ENCODE data around the gene DENND4C.

GRCh38 chr9:17557556-17558075 is 21.2 kb upstream of the SH3GL2 start:
- PRO-cap, 2 experiments = peak in 2 of 2 experiments; most common plus-strand start chr9:17557781 (in 2)
- RAMPAGE, long total RNA, 5 experiments = no peak in any of the 5 experiments

DNA sequence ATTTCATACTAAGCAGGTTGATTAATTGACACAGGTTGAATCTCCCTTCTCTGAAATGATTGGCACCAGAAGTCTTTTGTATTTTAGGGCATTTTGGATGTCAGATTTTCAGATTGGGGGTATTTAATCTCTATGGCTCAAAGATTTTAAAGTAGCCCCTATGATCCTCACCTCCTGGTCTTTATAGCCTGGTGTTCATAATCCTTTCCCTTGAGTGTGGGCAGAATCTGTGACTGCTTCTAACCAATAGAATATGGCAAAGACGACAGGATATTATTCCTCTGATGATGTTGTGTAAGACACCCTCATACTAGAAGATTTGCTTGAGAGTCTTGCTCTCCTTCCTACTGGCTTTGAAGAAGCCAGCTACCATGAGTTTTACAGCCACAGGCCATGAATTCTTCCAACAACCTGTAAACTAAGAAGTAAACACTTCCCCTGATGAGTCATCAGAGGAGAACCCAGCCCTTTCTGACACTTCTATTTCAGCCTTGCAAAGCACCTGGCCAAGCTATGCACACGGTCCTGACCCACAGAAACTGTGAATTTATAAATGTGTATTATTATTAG is 288.9 kb upstream of the ADAMTSL1 start:
- PRO-cap, 2 experiments = no peak in any of the 2 experiments
- RAMPAGE, long total RNA, 5 experiments = no peak in any of the 5 experiments

DNA sequence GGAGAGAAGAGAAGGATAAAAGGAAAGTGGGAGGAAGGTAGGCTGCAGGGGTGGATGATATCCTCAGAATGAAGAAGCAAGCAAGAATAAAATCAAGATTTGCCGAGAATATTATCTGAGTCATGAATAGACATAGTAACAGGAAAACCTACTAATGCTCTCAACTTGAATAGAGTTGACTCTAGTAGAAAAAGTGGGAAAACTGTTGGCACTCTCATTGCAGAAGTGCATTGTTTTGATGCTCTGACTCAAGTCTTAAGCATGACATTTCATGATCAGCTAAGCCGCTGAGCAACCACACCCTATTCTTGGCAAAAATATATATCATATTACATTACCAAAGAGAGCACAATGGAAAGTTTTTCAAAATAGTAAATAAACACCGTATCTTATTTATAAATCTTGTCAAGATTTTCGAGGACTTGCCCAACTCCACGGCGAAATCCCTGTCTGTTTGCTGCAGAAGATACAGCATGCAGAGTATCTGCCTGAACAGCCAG is 14.0 kb upstream of the ADAMTSL1 start:
- PRO-cap, 2 experiments = no peak in any of the 2 experiments
- RAMPAGE, long total RNA, 5 experiments = no peak in any of the 5 experiments

- PRO-cap, 2 experiments = peak in 1 of 2 experiments; most common plus-strand start chr9:19020028 (in 1)
- RAMPAGE, long total RNA, 5 experiments = no peak in any of the 5 experiments
Measured at GRCh38 chr9:19019878-19020175, 13.2 kb downstream of the SAXO1 start.

DNA sequence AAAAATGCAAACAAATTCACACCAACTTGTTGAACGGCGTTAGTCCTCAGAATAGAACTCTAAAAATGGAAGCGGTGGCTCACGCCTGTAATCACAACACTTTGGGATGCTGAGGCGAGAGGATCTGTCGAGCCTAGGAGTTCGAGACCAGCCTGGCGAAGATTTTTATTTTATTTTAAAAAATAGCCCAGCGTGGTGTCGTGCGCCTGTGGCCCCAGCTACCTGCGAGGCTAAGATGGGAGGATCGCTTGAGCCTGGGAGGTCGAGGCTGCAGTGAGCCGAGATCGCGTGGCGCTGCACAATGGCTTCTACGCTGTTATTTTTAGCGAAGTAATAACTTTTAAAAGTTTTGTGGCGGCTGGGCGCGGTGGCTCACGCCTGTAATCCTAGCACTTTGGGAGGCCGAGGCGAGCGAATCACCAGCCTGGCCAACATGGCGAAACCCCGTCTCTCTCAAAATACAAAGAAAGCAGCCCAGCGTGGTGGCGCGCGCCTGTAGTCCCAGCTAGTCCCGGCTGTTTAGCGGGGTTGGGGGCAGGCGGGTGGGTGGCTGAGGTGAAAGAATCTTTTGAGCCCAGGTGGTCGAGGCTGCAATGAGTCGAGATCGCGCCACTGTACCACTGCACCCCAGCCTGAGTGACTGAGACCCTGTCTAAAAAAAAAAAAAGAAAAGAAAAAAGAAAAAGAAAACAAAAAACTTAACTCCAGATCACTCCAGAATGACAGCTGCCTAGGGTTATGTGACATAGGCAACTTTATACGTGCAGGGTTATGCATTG is 794 bp upstream of the PLIN2 start:
- PRO-cap, 2 experiments = peak in 2 of 2 experiments; most common plus-strand start position 90 of the sequence (in 2); most common minus-strand start position 521 of the sequence (in 2)
- RAMPAGE, long total RNA, 5 experiments = no peak in any of the 5 experiments

DNA sequence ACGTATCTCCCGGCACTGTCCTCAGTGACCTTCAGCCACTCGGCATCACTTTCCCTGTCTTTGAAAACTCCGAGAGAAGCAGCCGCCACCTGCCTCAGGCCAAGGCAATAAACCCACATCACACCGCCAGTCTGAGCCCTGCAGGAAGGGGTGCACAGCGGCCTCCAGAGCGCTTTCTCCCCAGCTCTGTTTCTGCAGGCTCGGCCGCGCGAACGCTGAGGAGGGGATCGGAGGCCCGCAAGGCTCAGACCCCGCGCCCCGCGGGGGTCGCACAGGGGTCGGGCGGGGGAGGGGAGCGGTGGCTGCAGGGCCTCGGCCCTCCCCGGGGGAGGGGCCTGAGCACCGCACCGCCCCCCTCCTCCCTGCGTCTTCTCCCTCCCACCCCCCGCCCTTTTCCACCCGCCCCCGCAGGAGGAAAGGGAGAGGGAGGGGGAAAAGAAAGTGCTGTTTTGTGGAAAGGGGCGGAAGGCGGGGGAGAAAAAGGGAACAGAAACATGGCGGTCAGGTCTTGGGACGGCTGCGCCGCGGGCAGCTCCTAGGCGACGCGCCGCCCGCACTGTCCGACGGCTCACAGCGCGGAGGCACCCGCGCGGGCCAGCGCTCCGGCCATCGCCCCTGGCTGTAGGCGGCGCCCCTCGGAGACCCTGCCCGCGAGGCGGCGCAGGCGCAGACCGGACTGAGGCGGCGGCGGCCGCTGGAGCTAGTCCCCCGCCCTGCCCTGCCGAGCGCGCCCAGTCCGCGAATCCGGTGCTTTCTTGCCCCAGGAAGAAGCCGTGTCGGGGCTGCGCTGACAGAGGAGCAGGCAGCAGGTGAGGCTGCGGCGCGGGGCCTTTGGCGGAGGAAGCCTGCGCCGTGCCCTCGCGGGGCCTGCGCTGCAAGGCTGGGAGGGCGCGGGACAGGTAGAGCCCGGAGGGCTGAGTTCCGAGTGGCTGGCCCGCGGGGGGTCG is at the start of gene DENND4C:
TSS of gene DENND4C (plus strand) at position 669 of the 947 bp plus-strand sequence.
- PRO-cap, 2 experiments = peak in 2 of 2 experiments; most common plus-strand start position 491 of the sequence (in 2); most common minus-strand start position 106 of the sequence (in 1)
- RAMPAGE, long total RNA, 5 experiments = start-site peak on the minus strand in 2 of 5 experiments, centred at positions 293 to 297 of the sequence, 7 to 16 reads per replicate

DNA sequence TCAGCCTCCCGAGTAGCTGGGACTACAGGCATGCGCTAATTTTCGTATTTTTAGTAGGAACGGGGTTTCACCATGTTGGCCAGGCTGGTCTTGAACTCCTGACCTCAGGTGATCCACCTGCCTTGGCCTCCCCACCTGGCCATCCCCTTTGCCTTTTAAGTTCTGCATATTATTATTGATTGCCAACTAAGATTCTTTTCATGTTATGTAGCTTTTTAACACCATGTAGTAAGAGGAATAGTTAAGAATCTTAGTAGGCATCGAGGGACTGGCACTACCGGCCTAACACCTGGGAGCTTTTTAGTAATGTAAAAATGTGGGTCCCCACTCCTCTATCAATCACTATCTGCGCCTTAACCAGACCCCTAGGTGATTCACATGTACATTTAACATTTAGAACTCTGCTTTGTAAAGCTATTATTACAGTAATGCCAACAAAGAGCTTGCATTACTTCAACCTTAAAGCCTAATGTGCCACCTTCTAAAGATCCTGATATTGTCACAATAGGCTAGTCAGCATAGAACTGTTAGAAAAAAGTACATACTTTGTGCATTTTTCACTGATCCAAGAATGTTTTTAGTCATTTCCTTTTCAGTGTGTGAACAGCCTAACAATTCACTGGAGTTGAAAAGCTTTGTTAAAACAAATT is 4.7 kb downstream of the RPS6 start:
- PRO-cap, 2 experiments = no peak in any of the 2 experiments
- RAMPAGE, long total RNA, 5 experiments = no peak in any of the 5 experiments

DNA sequence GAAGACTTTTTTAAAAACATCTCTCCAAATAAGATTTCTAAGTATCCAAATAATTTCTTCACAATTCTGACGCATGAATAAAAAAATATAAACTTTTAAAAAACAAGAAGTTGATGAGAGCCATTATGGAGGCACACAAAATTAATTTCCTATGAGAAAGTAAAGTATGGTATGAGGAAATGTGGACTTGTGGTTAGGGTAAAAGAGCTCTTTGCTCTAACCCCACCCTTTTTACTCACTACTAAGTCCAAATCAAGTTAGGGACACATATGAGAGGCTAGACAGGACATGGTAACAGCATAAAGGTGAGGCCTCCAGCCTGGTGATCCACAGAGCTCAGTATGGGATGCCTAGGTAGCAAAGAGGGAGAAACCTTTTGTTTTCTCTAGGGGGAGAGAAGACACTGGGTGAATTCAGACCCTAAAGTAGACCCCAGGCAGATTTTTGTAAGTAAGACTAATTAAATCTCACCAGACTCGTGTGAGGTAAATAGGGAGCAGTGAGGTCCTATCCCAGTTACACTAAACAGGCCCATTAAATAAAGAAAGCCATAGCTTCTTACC is 42.7 kb downstream of the MLLT3 start:
- PRO-cap, 2 experiments = no peak in any of the 2 experiments
- RAMPAGE, long total RNA, 5 experiments = no peak in any of the 5 experiments

- PRO-cap, 2 experiments = peak in 2 of 2 experiments; most common plus-strand start chr9:20622083 (in 2); most common minus-strand start chr9:20621844 (in 2)
- RAMPAGE, long total RNA, 5 experiments = no peak in any of the 5 experiments
Measured at GRCh38 chr9:20621194-20622279, 762 bp downstream of the MLLT3 start.

DNA sequence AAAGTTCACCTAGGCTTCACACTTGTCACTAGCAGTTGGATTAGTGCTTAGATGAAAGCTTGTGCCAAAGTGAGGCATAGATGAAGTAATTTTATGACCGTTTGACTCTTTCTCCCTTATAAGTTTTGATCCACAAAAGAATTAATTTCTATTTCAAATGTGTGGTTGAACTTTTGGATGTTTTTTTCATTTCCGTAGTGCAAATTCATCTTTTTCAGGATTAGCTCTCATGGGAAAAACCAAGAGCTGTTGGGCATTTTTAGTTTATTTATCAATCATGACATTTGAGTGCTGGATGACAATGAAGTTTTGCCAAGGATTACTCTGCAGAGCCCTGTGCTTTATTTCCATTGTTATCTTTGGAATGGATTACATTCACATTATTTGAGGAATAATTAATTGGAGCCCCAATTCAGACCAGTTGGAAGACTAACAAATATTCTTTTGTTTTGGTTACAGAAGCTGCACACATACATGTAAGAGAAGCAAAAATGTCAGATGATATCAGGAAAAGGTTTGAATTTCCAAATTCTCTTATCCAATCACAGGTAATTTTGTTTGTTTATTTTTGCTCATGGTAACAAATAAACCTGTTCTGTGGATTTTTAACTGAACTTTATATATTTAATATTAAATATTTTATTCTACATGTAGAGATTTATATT is 30.9 kb downstream of the FOCAD start:
- PRO-cap, 2 experiments = no peak in any of the 2 experiments
- RAMPAGE, long total RNA, 5 experiments = no peak in any of the 5 experiments

DNA sequence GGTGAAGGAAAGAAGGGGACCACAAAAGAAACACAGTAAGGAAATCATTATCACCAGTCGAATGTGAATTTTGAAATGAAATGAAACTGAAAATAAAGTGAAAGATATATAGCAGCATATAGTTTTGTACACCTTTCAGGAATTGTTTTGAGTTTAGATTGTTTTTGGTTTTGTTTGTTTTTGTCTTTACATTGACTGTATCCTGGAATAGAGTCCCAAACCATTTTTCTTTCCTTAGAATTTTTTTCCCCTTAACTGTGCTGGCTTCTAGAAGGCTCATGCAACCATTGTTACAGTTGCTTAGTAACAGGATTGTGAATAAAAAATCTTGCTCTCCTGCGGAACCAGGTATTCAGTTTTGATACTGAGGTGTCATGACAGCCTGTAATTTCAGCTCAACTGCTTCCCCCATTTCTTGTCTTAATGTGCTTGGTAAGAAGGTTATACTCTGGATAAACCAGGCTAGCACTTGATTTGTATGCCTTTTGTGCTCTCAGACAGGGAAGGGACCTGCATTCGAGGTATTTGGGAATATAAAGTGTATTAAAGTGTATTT is 42.0 kb downstream of the FOCAD start:
- PRO-cap, 2 experiments = no peak in any of the 2 experiments
- RAMPAGE, long total RNA, 5 experiments = no peak in any of the 5 experiments

DNA sequence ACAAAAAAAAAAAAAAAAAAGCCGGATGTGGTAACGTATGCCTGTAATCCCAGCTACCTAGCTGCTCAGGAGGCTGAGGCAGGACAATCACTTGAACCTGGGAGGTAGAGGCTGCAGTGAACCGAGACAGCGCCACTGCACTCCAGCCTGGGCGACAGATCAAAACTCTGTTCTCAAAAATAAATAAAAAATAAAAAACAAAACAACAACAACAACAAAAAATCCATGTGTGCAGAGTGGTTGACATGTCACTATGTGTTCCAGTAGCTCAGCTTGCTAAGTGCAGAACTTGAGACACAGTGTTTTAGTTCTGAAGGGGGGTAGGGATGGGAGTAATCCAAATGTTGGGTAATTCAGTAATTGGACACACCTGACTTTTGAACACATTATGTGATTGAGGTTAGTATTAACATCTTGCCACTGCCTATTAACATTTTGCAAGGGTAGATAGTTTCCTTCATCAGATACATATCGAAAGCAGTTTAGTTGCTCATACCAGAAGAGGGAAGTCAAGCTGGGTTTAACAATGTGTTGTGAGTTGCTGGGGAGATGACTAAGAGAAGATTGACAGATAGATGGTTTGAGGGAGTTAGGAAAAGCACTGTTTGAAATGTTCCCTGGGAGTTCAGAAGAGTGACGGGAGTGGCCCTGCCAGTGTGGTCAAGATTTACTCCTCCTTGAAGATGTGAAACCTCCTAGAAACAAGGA is 1.0 kb downstream of the HACD4 start:
- PRO-cap, 2 experiments = peak in 2 of 2 experiments; most common plus-strand start position 628 of the sequence (in 2)
- RAMPAGE, long total RNA, 5 experiments = no peak in any of the 5 experiments

- PRO-cap, 2 experiments = no peak in any of the 2 experiments
- RAMPAGE, long total RNA, 5 experiments = no peak in any of the 5 experiments
Measured at GRCh38 chr9:21519577-21520459, 37.7 kb upstream of the IFNE start.

- PRO-cap, 2 experiments = no peak in any of the 2 experiments
- RAMPAGE, long total RNA, 5 experiments = no peak in any of the 5 experiments
Measured at GRCh38 chr9:21564458-21564950, 82.4 kb upstream of the IFNE start.

- PRO-cap, 2 experiments = peak in 1 of 2 experiments; most common minus-strand start chr9:21688448 (in 1)
- RAMPAGE, long total RNA, 5 experiments = no peak in any of the 5 experiments
Measured at GRCh38 chr9:21688315-21688662, 114.1 kb upstream of the MTAP start.

- PRO-cap, 2 experiments = peak in 2 of 2 experiments; most common plus-strand start chr9:21802099 (in 1); most common minus-strand start chr9:21802198 (in 2)
- RAMPAGE, long total RNA, 5 experiments = no peak in any of the 5 experiments
Measured at GRCh38 chr9:21801997-21802368, 453 bp upstream of the MTAP start.

DNA sequence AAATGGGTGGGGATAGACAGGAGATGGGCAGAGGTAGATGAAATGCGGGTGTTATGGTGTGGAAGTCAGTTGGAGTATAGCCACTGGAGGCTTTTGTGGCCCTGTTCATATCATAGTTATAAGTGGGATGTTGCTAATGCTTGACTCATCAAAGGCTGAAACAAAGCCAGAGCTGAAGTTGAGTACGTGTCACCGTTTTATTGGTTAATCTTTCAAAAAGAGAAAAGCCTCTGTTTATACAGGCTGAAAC is 33.9 kb downstream of the MTAP start:
- PRO-cap, 2 experiments = no peak in any of the 2 experiments
- RAMPAGE, long total RNA, 5 experiments = no peak in any of the 5 experiments

- PRO-cap, 2 experiments = no peak in any of the 2 experiments
- RAMPAGE, long total RNA, 5 experiments = no peak in any of the 5 experiments
Measured at GRCh38 chr9:21965595-21965807, 9.2 kb downstream of the CDKN2A start.

DNA sequence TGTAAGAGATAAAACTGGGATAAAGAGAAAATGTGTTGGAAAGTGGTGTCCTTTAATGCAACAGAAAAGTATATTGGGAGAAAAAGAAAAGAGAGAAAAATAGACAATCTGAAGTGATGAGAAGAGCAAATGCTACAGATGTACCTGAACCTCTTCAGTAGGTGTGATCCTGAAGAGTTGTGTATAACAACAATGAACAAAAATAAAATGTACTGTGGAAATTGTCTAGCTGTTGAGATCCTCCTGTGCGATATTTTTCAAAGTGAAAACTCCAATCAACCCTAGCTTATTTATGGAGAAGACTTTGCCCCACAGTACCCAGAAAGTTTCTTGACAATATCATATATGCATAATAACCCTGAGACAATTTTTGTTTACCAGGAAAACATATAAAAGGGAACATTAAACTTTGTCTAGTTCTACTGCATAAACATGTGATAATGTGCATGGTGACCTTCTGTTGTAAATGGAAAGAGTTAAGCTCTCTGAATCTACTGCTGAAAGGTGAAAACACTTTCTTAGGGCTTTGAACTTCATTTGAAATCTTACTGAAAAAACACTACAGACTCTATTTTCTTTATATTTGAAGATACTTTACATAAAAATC is 32.1 kb upstream of the CDKN2B start:
- PRO-cap, 2 experiments = no peak in any of the 2 experiments
- RAMPAGE, long total RNA, 5 experiments = no peak in any of the 5 experiments

- PRO-cap, 2 experiments = no peak in any of the 2 experiments
- RAMPAGE, long total RNA, 5 experiments = no peak in any of the 5 experiments
Measured at GRCh38 chr9:22050978-22051341, 41.9 kb upstream of the CDKN2B start.

All from thyroid gland (tissue), 7 donors.